Testis (tissue), 5 donors: Measurements from ENCODE around the gene METTL15.

DNA sequence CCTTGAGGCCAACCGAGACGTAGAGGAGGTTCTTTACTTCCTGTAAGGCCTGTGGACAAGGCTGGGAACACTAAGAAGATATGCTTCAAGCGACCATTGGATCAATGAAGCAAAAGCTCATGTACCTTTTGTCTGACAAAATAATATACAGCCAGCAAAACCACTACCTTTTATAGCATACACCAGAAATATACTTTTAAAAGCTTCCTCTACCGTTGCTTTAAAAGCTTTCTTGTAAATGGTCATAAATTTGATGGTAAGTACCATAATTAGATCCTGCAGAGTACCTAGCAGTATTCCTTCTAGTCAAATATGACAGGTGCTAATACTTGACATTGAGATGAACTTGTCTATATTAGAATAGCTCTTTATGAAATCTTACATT, 340.5 kb upstream of the ANO3 start:
- PRO-cap, 3 experiments: peak in 1 of 3 experiments; most common plus-strand start position 272 of the sequence (in 1)
- RAMPAGE, long total RNA, 2 experiments: no peak in any of the 2 experiments
- RRBS: no CpG with 5 or more reads among the region's 4 CpGs

DNA sequence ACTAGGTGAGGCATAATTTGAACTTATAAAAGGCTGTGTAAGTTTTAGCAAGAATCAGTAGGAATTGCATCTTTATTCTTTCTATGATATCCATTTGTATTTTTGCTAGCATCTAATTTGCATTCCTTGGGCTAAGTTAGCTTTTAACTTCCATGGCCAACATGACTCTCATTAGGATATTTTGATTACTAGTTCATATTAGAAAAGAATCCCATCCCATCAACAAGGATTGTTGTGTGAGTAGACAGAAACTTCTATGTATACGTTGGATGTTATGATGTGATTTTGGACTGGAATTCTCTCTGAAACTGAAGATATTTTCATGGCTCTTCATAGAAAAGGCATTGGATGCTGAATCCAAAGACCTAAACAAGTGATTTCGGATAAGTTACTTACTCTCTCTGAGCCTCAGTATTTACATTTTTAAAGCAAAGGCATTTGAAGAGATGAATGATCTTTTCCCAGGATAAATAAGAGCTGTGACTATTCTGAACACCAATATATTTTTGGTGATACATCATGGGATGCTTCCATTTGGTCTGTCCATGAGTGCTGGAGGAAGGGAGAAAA, 104.7 kb downstream of the CCDC34 start:
- PRO-cap, 3 experiments: no peak in any of the 3 experiments
- RAMPAGE, long total RNA, 2 experiments: no peak in any of the 2 experiments
- RRBS: no CpG with 5 or more reads among the region's 2 CpGs

- PRO-cap, 3 experiments: no peak in any of the 3 experiments
- RAMPAGE, long total RNA, 2 experiments: no peak in any of the 2 experiments
- RRBS: no CpG with 5 or more reads among the region's 5 CpGs
Measured at GRCh38 chr11:27385163-27385844, 22.3 kb upstream of the CCDC34 start.

- PRO-cap, 3 experiments: no peak in any of the 3 experiments
- RAMPAGE, long total RNA, 2 experiments: no peak in any of the 2 experiments
- RRBS: no CpG with 5 or more reads among the region's 2 CpGs
Measured at GRCh38 chr11:27396684-27397116, 33.7 kb upstream of the CCDC34 start.

DNA sequence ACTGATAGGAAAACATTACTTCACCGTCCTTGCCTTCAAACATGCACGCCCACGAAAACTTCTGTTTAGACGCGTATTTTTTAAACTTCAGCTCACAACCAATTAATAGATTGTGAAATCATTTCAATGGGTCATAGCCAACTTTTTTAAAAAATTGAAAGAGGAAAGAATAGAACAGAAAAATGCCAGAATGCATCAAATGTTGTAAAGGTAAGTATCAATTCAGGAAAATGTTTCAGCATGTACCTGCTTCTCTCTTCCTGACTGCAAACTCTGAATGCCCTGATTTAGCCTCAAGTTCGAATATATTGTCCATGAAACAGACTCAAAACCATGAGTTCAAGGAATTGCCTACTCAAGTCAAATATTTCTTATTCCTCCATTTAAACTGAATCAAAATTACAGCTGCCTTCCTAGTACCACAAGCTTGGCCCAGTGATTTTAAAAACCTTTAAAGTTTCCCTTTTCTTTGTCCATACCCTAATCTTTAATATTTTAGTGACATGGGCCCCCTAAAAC, 50.2 kb downstream of the LGR4 start:
- PRO-cap, 3 experiments: no peak in any of the 3 experiments
- RAMPAGE, long total RNA, 2 experiments: no peak in any of the 2 experiments
- RRBS: no CpG with 5 or more reads among the region's 6 CpGs

GRCh38 chr11:27423083-27423594, 49.5 kb downstream of the LGR4 start:
- PRO-cap, 3 experiments: no peak in any of the 3 experiments
- RAMPAGE, long total RNA, 2 experiments: no peak in any of the 2 experiments
- RRBS: no CpG with 5 or more reads among the region's 4 CpGs

DNA sequence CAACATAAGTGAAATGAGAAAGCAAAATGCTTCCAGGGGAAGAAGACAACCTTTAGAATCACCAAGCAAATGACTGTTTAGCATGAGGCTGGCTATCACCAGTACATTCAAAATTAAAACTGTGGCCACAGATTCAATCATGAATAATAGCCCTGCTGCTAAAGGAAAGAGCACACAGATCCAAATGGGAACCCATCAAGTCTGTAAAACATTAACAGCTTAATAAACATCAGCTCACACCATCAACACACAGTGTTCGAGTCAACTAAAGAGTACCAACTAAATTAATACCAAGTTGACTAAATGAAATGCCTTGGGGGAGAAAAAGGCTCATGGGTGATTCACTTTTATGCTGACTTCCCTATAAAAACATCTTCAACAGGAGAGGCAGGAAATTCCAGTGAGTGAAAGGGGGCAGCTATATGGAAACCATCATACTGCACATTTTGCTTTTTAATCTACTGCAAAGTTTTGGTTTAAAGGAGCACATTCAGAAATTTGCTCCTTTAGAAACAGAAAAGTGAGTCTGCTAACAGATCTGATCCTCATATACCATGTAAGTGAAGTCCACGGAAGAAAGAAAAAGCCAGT, 16.4 kb downstream of the LGR4 start:
- PRO-cap, 3 experiments: no peak in any of the 3 experiments
- RAMPAGE, long total RNA, 2 experiments: no peak in any of the 2 experiments
- RRBS: no CpG with 5 or more reads among the region's 2 CpGs

DNA sequence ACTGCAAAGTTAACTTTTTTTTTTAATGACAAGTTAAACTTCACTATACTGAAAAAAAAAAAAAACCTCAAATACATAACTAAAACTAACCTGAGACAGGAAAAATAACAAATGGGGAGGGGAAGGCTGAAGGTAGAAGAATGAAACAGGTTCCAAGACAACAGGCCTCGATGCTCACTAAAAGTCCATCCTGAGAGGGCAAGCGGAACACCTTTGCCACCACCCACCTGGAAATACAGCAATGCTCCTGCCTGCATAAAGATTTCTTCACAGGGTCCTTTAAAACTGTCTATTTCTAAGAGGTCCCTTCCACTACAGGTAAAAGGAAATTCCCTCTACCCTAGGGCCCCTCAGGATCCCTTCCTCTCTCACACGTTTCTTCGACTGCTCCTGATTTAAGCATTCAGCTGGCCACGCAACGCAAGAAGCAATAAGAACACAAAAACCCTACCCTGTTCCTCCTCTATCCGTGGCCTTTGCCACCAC, 1.9 kb downstream of the LGR4 start:
- PRO-cap, 3 experiments: no peak in any of the 3 experiments
- RAMPAGE, long total RNA, 2 experiments: no peak in any of the 2 experiments
- RRBS: no CpG with 5 or more reads among the region's 7 CpGs

DNA sequence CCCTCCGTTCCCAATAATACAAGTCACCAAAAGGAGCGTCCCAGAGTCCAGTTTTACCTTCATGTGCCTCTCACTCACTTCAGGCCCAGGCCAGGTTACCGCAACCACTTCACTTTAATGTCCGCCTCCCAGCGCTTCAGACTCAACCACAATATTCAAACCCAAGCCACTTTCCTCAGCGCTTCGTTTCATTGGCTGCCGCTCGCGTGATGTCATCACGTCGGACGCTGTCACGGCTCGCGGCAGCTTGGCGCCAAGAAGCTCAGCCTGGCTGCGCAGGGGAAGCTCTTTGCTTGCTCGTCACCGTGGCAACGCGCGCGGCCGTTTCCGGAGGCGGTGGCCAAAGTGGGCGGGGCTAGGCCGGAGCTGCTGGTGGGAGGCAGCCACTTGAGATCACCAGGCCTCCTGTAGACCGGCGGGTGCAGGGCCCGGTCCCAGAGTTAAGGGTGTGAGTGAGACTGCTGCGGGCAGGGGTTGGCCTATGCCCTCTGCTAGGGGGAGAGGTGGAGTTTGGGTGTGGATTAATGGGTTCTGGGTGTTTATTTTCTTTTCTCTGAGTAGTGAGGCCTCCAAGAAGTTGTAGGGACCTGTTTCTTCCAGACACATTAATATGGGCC, at the start of gene METTL15:
Gene METTL15 (plus strand): TSS at position 382 of the 617 bp plus-strand sequence.
- PRO-cap, 3 experiments: peak in 3 of 3 experiments; most common plus-strand start position 352 of the sequence (in 1); most common minus-strand start position 144 of the sequence (in 2)
- RAMPAGE, long total RNA, 2 experiments: start-site peak on the plus strand in 2 of 2 experiments, centred at positions 358 to 386 of the sequence, 131 to 621 reads per replicate; start-site peak on the minus strand in 1 of 2 experiments, centred at position 225 of the sequence, 427 reads per replicate
- RRBS: 4% methylated on average over 2 of the region's 33 CpGs

- PRO-cap, 3 experiments: peak in 3 of 3 experiments; most common plus-strand start chr11:28110290 (in 2); most common minus-strand start chr11:28111006 (in 1)
- RAMPAGE, long total RNA, 2 experiments: start-site peak on the plus strand in 2 of 2 experiments, at chr11:28110239-28110322 at its widest, 502 to 672 reads per replicate
- RRBS: 1% methylated on average over 5 of the region's 34 CpGs
Measured at GRCh38 chr11:28110001-28111373, 2.3 kb downstream of the METTL15 start.

GRCh38 chr11:28157754-28158174, 49.6 kb downstream of the METTL15 start:
- PRO-cap, 3 experiments: no peak in any of the 3 experiments
- RAMPAGE, long total RNA, 2 experiments: no peak in any of the 2 experiments
- RRBS: no CpG with 5 or more reads among the region's 8 CpGs

GRCh38 chr11:28158717-28159701, 50.8 kb downstream of the METTL15 start:
- PRO-cap, 3 experiments: no peak in any of the 3 experiments
- RAMPAGE, long total RNA, 2 experiments: no peak in any of the 2 experiments
- RRBS: no CpG with 5 or more reads among the region's 10 CpGs

- PRO-cap, 3 experiments: no peak in any of the 3 experiments
- RAMPAGE, long total RNA, 2 experiments: no peak in any of the 2 experiments
Measured at GRCh38 chr11:29261068-29261293, 755.8 kb downstream of the KCNA4 start.

GRCh38 chr11:30832333-30832654, 246.1 kb upstream of the MPPED2 start:
- PRO-cap, 3 experiments: no peak in any of the 3 experiments
- RAMPAGE, long total RNA, 2 experiments: no peak in any of the 2 experiments
- RRBS: no CpG with 5 or more reads among the region's 4 CpGs

- PRO-cap, 3 experiments: no peak in any of the 3 experiments
- RAMPAGE, long total RNA, 2 experiments: no peak in any of the 2 experiments
- RRBS: no CpG with 5 or more reads among the region's 5 CpGs
Measured at GRCh38 chr11:31477666-31478305, 31.6 kb downstream of the IMMP1L start.

DNA sequence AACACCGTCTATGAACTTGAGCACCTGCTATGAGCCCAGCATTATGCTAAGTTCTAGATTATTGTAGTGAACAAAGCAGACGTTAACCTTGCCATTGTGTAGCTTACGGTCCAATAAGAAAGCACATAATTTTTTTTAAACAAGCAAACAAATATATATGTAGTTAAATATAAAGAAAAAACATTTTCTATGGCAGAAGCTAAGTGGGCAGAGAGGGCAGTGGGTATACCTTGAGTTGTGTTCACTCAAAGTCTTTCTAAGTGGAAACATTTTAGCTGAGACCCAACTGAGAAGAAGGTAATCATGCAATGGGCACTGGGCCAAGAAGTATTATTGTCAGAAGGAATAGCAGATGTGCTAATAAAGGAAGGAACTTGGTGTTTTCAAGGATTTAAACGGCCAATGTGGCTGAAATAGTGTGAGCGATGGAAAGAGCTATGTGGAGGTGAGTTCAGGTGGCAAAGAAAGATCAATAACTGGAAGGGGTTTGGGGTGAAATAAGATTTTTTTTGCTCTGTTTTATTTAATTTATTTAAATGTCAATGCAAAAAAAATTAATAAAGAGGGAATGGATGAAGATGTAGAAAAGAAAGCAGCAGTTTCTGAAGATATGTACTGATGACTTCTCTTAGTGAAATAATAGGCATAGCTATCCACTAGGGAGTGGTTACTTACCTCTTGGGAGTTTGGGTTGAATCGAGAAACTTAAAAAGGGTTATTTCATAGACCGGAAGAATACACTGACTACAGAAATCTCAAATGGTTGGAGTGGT, 102.3 kb downstream of the ELP4 start:
- PRO-cap, 3 experiments: no peak in any of the 3 experiments
- RAMPAGE, long total RNA, 2 experiments: no peak in any of the 2 experiments
- RRBS: no CpG with 5 or more reads among the region's 7 CpGs

DNA sequence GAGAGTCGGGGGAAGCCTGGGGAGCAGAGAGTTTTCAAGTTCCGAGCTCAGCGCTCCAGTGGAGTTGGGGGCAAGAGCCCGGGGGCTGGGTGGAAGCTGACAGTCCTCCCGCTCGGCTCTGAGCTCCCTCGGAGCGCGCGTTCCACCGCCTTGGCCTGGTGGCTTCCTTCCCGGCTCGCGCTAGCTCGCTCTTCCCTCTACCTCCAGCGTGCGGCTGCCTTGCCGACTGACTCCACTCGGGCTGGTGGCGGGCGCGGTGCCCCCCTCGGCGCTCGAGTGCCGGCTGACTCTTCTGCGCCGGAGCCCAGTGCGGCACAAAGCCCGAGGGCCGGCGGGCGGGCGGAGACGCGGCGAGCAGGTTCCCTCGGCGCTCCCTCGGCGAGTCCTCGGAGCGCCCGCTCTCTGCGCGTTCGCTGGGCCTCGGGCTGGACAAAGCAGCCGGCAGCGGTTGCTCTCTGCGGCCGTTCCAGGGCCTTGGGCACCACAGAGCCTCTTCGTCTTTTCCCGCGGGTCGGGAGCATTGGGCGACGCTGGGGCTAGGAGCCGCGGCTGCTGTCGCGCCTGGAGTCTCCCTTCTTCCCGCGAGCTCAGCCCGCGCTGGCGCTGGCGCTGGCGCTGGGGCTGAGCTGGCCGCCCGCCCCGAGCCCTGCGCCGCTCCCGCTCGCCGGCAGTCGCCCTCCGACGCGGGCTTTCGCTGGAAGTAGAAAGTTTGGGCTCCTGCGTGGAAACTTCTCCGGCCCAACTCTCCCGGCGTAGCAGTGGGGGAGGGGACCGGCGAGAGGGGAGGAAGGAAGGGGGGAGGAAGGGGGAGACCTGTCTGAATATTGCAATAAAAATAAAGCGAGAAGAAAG, 932 bp downstream of the PAX6 start:
- PRO-cap, 3 experiments: no peak in any of the 3 experiments
- RAMPAGE, long total RNA, 2 experiments: no peak in any of the 2 experiments
- RRBS: 1% methylated on average over 37 of the region's 89 CpGs

DNA sequence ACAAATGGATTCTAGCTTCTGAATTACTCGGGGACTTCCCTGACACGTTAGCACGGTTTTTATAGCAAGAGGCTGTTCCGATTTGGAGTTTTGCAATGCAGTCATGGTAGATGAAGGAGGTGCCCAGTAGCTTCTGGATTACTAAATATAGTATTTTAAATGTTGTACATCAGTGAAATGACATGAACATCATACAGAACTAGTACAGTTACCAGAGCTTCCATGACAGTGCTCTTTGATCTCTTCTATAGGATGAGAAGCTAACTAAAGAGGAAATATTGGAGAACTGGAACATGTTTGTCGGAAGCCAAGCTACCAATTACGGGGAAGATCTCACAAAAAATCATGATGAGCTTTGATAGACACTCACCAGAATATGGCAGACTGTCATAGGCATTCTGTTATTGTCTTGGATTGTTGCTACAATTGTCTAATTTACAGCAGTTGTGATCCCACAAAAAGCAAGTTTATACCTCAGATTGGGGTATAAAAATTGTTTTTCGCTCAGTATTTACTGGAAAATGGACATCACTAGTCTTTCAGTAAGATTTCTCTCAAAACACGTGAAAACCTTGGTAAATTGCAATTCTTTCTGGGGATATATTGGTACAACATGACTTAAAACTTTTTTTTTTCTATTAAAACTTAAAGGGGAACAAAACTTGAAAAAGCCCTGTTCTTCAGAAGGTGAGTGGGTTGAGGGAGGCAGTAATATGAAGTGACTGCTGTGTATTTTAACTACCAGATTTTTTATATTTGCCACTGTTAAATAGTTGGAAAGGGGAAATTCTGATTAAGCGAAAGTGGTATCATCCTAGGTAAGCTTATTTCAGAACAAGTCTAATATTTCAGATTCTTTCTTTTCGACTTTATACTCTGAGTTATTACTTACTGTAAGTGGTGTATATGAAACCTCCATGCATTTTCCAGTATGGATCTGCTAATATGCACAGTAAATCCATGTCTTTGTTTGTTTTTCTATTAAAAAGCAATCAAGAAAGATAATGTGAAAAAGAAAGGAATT, 13.6 kb downstream of the RCN1 start:
- PRO-cap, 3 experiments: no peak in any of the 3 experiments
- RAMPAGE, long total RNA, 2 experiments: no peak in any of the 2 experiments
- RRBS: no CpG with 5 or more reads among the region's 10 CpGs

- PRO-cap, 3 experiments: no peak in any of the 3 experiments
- RAMPAGE, long total RNA, 2 experiments: no peak in any of the 2 experiments
- RRBS: no CpG with 5 or more reads among the region's 46 CpGs
Measured at GRCh38 chr11:32433498-32434293, 1.6 kb downstream of the WT1 start.

DNA sequence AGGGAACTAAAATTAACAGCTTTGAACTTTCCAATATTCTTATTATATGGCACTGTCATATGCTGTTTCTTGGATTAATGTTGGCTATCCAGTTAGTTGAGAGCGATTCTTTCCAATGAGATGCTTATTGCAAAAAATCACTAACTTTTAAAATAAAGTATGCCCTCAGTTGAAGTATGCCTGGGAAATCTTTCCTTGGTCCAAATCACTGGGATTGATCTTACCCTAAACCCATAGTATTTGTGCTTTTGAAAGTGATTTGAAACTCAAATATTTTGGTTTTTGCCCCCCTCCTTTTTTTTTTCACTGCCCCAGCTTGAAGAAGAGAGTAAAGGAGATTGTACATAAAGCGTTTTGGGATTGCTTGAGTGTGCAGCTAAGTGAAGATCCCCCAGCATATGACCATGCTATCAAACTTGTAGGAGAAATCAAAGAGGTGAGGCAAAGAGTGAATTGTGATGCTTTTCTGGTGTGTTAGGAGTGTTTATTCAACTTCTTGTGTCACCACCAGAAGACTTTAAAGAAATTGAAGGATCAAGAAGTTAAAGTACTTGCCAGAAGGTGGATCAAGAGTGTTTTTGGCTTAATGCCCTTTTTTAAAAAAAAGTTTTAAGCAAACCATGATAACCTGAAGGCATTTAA, 17.5 kb downstream of the TCP11L1 start:
- PRO-cap, 3 experiments: no peak in any of the 3 experiments
- RAMPAGE, long total RNA, 2 experiments: no peak in any of the 2 experiments
- RRBS: no CpG with 5 or more reads among the region's 2 CpGs